Astrocyte (in vitro differentiated cells and primary cell): ENCODE results near the genes CNOT8 and CYFIP2.

GRCh38 chr5:154758867-154759840 is 4.0 kb downstream of the LARP1 start:
- PRO-cap, result no peak
- RRBS, 2 experiments, result no CpG with 5 or more reads among the region's 7 CpGs

DNA sequence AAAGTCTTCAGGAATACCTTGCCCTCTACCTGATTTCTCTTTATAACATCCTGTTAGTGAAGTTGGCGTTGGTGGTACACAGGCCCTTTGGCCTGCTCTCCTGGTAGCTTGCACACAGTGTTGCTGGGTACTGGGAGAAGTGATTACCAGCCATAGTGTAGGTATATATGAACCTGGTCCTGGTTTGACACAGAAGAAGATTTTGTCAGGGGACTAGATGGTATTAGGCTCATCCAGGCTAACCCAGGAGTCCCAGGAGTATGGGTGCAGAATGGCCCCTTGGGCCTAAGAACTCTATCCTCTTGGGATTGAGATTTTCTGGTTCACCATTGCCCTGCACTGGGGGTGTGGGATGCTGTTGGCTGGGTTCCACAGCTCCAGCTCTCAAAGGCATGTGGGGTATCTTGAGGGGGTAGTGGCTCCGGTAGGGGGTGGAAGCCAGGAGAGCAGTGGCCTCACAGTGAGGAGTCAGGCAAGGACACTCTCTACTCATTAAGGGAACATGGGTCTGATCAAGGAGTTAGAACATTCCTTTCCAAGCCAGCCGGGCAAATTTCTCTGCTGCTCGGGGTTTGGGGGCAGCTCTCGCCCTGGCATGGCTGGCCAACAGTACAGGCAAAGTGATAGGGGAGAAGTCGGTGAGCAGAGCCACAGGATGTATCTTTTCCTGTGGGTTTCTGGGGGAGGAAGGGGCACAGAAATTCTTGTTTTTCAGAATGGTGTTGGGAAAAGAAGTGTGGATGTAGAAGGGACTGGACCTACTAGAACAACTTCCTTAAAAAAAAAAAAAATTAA is 33.0 kb downstream of the LARP1 start:
- PRO-cap, result no peak
- RRBS, 2 experiments, result 79% methylated on average over 2 of the region's 6 CpGs; no CpG with 5 or more reads in 1 of the 2 experiments

GRCh38 chr5:154810952-154811935 is 39.2 kb downstream of the FAXDC2 start:
- PRO-cap, result no peak
- RRBS, 2 experiments, result no CpG with 5 or more reads among the region's 10 CpGs

DNA sequence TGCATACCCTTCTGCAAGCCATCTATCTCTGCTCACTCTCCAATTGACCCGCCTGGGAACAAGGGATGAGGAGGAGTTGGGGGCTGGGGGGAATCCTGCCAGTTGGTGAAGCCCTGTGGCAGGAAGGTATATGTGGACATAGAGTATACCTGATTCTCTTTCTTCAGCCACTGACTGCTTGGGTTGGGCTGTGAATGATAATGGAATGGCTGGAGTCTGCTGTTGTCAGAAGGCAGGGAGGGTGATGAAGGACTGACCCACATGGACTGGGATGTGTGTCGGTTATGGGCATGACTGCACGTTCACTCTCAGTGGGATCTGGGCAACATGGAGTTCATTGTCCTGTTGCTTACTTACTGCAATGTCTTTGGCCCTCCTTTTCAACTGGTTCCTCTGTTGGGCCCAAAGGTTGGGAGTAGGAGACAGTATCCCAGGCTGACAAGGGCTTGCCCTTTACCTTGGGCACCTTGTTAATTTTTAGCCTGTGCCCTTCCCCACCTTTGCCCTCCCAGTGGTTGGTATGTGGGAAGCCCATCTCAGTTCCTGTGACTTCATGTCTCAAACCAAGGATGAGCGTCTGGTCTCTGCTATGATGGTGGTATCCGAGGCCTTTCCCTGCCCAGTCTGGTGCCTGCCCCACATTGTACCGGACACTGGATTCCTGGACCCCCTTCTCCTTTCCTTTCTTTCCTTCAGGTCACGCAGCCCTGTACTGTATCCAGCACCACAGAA is 34.6 kb downstream of the FAXDC2 start:
- PRO-cap, result no peak
- RRBS, 2 experiments, result no CpG with 5 or more reads among the region's 7 CpGs

GRCh38 chr5:154857932-154858896 is at the start of gene CNOT8:
CNOT8 (plus strand) TSS chr5:154858627.
- PRO-cap, result bidirectional peak, plus-strand start at chr5:154857996, minus-strand start at chr5:154857829; bidirectional peak, plus-strand start at chr5:154858517, minus-strand start at chr5:154858396
- RRBS, 2 experiments, result 2 to 3% methylated on average over 6 to 18 of the region's 84 CpGs

DNA sequence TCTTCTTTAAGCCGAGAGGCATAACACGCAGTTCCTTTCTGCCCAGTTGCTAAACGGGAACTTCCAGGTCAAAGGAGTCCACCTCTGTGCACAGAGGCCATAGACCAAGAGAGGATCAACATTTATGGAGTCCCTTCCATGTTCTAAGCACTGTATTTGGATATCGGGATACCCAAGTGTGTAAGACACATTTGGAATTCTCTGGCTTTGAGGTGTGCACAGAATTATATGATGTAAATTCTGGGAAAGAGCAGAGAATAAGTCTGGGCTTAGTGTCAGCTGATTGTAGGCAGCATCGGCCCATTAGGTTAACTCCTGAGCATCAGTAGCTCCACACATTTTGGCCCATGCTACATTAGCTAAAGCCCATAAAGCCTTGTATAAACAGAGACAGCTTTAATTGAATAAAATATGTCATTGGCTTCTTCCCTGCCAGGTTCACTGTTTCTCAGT is 209.0 kb downstream of the KIF4B start:
- PRO-cap, result no peak
- RRBS, 2 experiments, result no CpG with 5 or more reads among the region's 5 CpGs

- PRO-cap, result no peak
- RRBS, 2 experiments, result no CpG with 5 or more reads among the region's 5 CpGs
Measured at GRCh38 chr5:155732829-155733422, 594.0 kb upstream of the SGCD start.

DNA sequence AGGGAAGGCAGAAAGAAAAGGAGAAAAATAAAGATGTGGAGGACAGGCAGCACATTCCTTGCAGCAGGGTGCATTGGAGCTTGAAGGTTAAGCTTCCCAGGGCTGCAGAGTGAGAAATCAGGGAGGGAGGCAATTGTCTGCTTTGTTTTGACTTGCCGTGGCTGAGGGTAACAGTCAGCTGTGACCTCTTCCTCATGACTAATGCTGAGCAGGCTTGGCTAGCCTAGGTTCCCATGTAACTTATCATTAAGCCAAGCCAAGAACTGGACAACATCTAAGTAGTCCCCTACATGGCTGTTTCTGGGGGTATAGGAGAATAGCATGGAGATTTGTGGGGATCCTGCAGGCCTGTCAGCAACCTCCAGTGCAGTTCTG is 148.9 kb downstream of the SGCD start:
- PRO-cap, result no peak
- RRBS, 2 experiments, result no CpG with 5 or more reads among the region's 1 CpG

DNA sequence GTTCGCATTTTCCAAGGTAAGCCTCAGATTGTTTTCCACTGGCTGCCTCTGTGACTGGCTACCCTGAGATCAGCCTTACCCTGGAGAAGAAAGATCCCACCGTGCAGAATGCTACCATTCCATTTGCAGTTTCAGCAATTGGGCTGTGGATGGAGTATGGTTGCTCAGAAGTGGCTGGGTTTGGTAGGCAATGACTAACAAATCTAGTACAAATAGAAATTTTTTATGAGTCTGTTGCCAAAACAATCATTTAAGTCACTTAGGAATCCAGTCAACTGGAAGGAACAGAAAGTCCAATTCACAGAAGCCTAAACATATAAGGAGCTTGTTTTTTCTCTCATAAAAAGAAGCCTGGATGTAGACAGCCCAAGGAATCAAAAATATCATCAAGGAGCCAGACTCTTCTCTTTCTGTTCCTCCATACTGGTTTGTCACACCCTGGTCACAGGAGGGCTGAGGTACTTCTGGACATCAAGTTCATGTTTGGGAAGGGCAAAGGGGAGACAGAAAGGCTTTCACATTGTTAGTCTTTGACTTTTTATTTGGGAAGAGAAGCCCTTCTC is 9.2 kb upstream of the TIMD4 start:
- PRO-cap, result no peak
- RRBS, 2 experiments, result no CpG with 5 or more reads among the region's 2 CpGs

- PRO-cap, result no peak
- RRBS, 2 experiments, result no CpG with 5 or more reads among the region's 10 CpGs
Measured at GRCh38 chr5:157189194-157189769, 8.6 kb downstream of the ITK start.

DNA sequence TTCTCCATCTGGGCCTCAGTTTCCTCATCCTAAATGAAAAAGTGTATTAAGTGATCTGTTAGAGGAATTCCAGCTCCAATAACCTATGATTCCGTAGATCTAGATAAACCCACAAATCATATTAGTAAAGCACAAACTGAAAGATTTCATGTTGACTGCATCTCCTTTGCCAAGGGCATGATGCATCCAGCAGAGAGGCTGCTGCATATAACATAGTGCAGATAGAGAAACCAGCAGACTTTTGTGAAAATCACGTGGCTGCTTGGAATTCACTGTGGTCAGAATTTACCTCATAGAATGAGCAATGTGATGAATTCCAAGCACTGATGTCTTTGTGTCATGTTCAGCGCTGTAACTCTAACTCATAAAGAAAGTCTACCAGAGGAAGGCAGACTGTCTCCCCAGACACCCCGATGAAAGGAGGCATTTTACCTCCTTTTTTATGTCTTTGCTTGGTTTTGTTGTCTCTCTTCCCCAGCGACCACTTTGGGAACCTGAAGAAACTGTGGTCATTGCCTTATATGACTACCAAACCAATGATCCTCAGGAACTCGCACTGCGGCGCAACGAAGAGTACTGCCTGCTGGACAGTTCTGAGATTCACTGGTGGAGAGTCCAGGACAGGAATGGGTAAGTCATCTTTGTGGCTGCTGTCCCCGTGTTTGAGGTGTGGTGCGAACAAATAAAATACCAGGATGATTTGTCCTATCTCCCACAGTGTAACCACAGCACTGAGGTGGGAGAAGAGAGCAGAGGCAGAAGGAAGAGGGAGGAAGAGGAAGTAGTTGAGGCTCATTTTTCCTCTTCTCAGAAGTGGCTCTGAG is 42.0 kb downstream of the ITK start:
- PRO-cap, result bidirectional peak, plus-strand start at position 391 of the sequence, minus-strand start at position 182 of the sequence
- RRBS, 2 experiments, result no CpG with 5 or more reads among the region's 11 CpGs

GRCh38 chr5:157233638-157233972 is 32.3 kb upstream of the CYFIP2 start:
- PRO-cap, result no peak
- RRBS, 2 experiments, result no CpG with 5 or more reads among the region's 2 CpGs

DNA sequence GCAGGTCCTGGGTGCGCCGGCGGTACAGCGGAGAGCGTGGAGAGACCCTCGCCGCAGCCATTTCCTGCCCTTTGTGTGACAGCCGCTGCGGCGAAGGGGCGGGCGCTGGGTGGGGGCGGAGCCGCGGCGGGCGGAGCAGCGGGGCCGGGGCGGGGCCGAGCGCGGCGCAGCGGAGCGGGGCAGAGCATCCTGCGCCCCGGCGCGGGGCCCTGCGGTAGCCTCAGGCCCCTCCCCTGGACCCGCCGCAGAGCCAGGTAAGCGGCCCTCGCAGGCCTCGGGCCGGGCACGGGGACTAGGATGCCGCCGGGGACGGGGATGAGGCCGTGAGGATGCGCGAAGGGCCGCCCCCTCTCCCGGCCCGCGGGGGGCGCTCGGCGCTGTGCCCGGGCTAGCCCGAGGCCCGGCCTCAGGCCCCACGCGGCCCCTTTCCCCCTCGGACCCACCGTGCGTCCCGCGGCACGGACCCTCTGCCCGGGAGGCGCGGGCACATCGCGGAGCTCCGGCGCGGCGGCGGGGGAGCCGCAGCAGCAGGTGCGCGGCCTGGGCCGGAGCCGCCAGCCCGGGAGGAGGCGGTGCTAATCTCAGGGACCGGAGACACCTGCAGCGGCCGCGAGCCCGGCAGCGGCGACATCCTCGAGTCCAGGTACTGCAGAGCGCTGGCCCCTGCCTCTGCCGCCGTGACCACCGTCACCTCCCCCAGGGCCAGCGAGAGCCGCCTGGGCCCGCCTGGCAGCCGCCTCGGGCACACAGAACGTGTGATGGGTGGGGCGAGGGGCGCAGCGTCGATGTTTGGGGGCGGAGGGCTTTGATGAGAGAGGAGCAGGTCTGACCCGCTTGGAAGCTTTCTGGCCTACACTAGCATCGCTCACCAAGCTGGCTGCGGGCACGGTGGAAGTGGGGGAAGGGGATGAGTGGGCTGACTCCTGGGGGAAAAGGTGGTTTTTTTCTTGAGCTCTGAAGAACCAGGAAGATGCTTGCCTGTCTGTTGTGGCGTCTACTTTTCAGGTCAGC is at the start of gene CYFIP2:
CYFIP2 (plus strand) TSS at position 182 of the 1,011 bp plus-strand sequence.
- PRO-cap, result bidirectional peak, plus-strand start at position 187 of the sequence, minus-strand start at position 73 of the sequence
- RRBS, 2 experiments, result 1 to 2% methylated on average over 43 to 45 of the region's 107 CpGs

DNA sequence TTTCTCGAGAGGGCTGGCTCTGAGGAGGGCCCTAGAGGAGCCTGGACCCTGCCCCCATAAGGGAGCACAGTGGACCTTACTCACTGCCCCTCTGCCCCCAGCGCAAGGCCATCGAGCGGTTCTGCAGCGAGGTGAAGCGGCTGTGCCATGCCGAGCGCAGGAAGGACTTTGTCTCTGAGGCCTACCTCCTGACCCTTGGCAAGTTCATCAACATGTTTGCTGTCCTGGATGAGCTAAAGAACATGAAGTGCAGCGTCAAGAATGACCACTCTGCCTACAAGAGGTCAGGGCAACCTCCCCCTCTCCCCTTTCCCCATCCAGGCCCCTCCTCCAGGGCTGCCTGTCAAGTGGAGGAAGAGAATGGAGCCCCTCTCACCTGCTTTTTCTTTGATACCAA is 34.7 kb downstream of the CYFIP2 start:
- PRO-cap, result no peak
- RRBS, 2 experiments, result no CpG with 5 or more reads among the region's 9 CpGs

GRCh38 chr5:157463587-157464133 is 3.6 kb downstream of the NIPAL4 start:
- PRO-cap, result no peak
- RRBS, 2 experiments, result no CpG with 5 or more reads among the region's 4 CpGs

- PRO-cap, result no peak
- RRBS, 2 experiments, result no CpG with 5 or more reads among the region's 6 CpGs
Measured at GRCh38 chr5:157523907-157524400, 51.6 kb downstream of the ADAM19 start.

- PRO-cap, result no peak
- RRBS, 2 experiments, result no CpG with 5 or more reads among the region's 7 CpGs
Measured at GRCh38 chr5:157802690-157803235, 56.2 kb downstream of the CLINT1 start.

DNA sequence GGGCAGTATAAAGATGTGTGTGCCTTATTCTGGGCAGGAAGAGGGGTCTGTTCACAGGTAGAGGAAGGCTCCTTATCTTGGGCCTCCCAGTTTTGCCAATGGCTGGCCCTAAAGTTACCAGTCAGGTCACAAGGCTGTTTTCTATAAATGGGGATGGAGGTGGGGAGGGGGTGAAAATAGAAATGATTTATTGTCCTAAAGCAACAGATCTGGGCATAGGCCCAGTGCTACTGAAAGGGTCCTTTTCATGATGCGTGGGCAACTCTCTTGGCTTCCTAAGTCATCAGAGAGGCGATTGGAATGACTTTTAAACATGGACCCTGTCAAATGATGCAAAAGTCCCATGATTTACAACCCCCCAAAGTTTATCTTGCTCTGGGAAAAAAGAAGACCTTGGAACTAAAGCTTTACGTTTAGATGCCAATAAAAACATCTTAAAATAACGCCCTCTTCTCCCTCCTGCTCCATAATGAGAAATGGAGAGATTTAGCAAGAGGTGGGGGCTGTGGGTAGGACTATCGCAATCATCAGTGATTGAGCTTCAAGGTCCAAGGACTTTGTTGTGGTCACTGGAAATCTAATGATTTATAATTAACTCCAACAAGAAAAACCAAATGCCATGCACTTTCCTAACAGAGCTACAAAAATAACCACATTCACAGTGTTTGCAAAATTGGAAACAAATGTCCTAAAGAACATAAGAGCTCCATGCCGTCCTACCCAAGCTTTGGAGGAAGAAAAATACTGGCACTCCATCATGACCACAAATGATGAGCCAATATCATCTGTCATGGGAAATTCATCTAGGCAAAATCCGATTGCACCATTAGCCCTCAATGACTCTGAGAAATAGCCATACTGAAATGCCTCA is 167.5 kb upstream of the CLINT1 start:
- PRO-cap, result no peak
- RRBS, 2 experiments, result no CpG with 5 or more reads among the region's 7 CpGs

- PRO-cap, result no peak
- RRBS, 2 experiments, result no CpG with 5 or more reads among the region's 8 CpGs
Measured at GRCh38 chr5:158560322-158560880, 539.3 kb downstream of the EBF1 start.

GRCh38 chr5:158676993-158677580 is 422.6 kb downstream of the EBF1 start:
- PRO-cap, result no peak
- RRBS, 2 experiments, result 19 to 22% methylated on average over 2 of the region's 12 CpGs